Subcutaneous preadipocyte (primary cell): ENCODE measurements around the gene C2orf88.

- CAGE, long polyA plus RNA: no peak
These were observed 96.1 kb downstream of the PDE1A start for GRCh38 chr2:182330469-182331337.

GRCh38 chr2:183002878-183003573 is 35.2 kb downstream of the NCKAP1 start:
- CAGE, long polyA plus RNA: no peak

GRCh38 chr2:183078114-183078568 is 406 bp upstream of the DUSP19 start:
- CAGE, long polyA plus RNA: no peak

- CAGE, long polyA plus RNA: no peak
These were observed 846 bp downstream of the DUSP19 start for GRCh38 chr2:183079459-183079726.

DNA sequence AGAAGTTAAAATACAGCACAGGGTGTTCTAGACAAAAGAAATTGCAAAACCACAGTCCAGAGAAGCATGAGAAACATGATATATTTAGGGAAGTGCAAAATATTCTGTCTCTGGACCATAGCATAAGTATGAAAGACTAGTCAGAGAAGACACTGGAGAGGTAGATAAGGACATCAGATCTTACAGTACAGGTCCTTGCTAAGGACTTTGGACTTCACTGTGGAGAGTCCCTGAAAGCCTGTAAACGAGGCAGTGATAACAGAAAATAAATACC is 43.7 kb downstream of the FSIP2 start:
- CAGE, long polyA plus RNA: no peak

DNA sequence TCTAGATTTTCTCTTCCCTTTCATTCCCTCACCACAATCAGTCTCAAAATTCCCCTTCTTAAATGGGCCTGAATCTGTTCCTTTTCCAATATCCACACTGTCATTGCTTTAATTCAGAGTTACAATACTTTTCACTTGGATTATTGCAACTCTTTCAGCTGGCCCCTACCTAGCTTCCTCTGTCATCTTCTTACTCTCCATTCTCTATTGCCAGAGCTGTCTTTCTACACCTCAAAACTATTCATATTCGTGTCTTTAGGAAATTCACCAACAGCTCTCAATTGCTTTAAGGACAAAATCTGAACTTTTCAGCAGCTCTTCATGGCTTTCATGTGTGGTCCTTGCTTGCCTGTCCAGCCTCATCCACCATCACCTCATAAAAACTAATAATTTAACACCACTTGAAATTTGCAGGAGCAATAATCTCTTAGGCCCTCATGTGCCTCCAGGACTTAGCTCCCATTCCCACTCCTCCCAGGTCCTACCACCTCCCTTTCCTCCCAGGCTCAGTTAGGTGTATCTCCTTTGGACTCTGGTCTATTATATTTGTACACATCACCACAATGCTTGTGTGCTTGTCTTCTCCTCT is 182.2 kb upstream of the ZC3H15 start:
- CAGE, long polyA plus RNA: no peak

DNA sequence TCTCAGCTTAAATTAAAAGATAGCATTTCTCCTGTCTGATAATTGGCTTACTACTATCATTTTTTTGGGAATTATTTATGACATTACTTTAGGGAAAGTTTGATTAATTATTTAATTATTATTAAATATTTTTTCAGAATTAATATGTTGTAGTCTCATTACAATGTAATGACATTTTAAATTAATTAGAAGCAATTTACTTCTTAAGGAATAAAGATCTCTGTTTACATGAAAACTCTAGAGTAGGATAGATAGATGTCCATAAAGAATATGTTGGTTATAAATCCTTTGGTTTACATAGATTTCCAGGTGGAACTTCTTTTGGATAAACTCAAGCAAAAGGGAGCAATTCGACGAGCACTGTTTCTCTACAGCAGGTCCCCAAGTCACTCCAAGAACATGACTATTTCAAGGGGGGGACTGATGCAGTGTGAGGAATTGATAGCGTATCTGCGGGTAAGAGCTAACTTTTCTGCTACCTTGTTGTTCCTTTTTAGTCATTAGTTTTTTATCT is 37.9 kb upstream of the FAM171B start:
- CAGE, long polyA plus RNA: no peak

DNA sequence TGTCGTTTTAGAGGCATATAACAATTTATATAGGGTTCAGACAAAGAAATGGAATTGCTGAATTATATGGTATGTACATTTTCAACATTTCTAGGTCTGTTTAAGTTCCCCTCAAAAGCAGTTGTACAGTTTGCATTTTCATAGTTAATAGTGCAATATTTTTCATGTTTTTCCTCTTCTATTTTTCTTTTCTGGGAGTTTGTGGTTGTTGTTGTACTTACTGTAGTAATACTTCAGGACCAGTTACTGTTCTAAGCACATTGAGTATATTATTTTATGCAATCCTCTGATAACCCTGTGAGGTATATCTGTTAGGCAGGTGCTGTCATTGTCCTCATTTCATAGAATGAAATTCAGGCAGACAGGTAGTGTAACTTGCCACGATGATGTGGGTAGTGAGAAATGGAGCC is 22.8 kb downstream of the FAM171B start:
- CAGE, long polyA plus RNA: no peak

DNA sequence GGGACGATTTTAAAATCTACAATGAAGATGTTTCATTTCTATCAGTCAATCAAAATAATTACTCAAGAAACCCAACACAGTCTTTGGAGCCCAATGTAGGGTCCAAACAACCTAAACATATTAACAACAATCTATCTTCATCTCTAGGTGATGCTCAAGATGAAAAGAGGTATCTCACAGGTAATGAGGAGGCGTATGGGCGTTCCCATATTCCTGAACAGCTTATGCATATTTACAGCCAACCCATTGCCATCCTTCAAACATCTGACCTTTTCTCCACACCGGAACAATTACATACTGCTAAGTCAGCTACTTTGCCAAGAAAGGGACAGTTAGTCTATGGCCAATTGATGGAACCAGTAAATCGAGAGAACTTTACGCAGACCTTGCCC is 67.8 kb downstream of the FAM171B start:
- CAGE, long polyA plus RNA: no peak

DNA sequence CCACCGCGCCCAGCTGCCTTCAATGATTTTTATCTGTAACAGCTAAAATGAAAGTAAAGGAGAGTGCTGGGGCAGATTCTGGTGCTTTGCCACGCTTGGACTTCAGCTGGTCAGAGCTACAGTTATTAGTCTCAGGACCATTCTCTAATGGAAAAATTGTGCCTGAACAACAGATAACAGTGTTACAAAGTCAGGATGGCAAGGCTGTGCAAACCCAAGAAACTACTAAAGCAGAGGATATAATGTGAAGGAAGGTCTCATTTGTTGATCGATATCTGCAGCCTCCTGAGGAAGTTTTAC is 102.7 kb upstream of the ZSWIM2 start:
- CAGE, long polyA plus RNA: no peak

DNA sequence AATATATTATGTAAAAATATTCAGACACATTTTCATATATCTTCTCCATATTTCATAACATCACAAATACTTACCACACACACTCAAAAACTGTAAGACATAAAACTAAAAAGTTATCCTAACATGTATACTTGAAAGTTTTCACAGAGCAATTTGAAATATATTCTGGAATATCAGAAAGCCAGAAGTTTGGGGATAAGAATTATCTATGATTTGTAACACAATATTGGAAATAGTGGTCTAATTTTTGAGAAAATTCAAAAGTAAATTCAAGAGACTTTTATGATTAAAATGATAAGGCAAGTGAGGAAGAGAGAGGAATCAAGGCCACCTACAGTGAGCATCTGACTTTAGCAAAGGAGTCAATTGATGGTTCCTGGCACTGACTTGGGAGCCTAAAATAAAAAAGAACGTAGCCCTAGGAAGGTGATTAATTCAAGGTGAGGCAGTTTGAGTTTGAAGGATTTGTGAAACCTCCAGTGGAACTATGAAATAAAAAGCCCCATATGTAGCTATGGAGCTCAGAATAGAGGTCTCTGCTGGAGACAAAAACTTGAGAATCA is 13.1 kb downstream of the TFPI start:
- CAGE, long polyA plus RNA: no peak

GRCh38 chr2:187547229-187548230 is 6.7 kb downstream of the TFPI start:
- CAGE, long polyA plus RNA: no peak

GRCh38 chr2:187550858-187551538 is 3.2 kb downstream of the TFPI start:
- CAGE, long polyA plus RNA: no peak

DNA sequence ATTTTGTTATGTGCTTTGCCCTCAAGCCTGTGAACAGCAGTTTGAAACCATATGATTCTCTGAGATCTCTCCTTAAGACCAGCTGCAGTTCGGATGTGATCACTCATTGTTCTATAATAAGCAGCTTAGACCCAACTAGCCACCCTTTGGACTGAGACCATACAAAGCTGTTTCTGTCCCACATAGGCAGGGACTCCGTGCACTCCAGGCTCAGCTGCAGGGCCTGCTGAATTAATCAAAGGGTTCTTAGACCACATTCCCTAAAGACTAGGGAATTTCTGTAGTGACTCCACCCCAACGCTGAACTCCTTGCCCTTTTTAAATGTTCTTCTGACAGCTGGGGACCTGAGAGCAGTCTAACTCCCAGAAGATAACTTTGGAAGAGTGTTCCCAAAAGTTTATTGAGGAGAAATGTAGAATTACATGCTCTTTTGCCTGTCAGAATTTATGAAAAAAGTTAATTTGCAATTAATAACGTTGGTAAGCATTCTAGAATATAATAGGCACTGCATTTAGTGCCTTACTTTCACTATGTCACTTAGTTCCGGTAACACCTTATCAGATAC is 42.2 kb downstream of the GULP1 start:
- CAGE, long polyA plus RNA: no peak

GRCh38 chr2:188598565-188598997 is 306.9 kb downstream of the GULP1 start:
- CAGE, long polyA plus RNA: no peak

DNA sequence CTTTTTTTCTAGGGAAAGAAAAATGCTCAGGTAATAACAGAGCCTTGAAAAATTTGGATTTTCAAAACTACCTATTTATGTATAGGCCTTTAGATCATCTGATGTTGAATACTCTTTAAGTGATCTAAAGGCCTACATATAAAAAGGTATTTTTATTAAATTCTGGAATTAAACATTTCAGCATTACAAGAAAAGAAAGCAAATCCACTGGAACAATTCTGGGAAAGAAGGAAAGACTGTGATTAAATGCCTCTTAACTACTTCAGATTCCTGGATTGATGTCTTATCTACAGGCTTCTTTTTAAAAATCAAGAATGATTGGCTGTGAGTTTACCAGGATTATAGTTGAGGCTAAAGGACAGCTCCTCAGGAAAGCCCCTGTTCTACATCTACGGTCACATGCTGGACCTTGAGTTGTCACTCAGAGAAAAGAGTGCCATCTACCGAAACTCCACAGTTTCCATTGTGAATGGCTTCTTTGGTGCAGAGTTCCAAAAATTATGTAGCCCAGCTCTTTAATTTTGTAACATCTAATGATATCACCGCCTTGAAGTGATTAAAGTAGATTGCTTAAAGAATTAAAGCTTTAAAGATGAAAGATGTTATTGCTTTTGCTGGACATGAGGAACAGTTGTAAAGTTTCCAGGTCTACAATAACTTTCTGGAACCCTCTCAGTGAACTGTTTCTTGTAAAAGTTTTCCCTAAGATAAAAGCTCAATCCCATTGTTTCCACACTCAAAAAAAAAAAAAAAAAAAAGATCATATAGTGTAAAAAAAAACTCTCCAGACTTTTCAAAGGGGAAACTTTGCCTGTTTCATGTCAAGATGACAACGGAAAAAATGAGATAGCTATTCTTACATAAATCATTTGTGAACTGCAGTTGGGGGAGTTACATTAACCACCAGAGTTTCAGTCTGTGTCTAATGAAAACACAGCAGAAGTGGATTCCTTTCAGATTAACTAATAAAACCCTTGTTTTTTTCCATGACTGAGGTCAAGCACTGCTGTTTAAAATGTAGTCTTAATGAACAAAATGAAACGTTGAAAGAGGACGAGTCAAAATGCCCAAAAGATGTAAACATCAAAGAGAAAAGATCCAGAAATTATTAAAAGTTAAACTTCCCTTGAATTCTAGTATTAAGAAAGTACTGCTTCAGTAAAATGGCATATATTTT is 4.2 kb downstream of the COL3A1 start:
- CAGE, long polyA plus RNA: no peak

- CAGE, long polyA plus RNA: no peak
These were observed 94.0 kb downstream of the COL5A2 start for GRCh38 chr2:189085522-189086044.

- CAGE, long polyA plus RNA: no peak
These were observed 30.5 kb upstream of the COL5A2 start for GRCh38 chr2:189210004-189210567.

- CAGE, long polyA plus RNA: no peak
These were observed 42.9 kb upstream of the COL5A2 start for GRCh38 chr2:189222319-189222919.

DNA sequence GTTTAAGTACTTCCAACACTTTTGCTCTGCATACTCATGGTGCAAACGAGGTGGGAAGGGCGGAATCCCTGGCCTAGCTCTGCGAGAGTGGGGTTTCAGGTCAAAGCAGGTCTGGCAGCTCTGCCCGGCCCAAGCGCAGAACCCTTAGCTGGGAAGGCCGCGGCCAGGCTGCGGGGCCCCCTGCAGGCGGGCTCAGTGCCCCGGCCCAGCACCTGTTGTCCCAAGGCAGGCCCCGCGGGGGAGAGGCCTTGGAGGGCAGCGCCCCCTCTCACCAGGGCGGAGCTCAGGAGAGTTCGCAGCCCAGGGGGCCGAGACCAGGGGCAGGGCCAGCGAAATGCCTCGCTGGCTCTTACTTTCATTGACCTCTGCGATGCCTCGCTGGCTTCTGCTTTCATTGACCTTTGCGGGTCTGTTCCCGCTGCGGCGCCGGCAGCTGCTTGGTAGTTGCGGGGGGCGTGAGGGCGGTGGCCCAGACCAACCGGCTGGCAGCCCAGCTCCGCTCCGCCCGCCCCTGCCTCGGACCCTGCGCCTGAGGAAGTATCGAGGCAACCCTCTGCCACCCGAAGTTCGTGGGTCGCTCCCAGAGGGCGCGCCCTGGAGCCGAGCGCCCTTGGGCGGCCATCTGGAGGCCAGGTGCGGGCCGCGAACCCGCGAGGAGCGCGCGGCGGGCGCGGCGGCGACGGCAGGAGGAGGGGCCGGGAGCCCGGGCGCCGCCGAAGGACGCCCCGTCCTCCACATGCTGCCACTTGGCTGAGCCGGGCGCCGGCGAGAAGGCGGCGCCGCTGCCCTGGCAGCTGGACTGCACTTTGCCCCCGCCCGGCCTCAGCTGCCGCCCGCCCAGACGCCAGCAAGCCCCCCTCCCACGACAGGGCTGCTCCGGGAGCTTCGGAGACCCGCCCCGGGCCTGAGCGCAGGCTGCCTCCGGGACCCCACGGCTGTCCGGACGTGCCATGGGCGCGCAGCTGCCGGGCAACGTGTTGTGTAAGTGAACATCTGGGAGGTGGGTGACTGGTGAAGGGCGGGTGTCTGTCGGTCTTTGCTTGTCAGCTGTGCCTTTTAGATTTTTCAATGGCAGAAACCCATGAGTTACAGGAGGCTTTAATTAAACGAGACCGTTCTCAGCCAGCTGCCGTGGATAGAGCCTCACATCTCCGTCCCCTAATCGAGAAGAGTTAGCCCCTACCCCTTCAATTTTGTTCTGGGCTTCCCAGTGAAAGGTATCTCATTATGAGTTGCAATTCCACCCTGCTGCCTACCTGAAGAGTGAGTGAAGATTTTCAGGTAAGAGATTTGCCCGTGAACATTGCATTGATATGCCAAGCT is at the start of gene C2orf88:
TSS of gene C2orf88 (plus strand) at position 735 of the 1,323 bp plus-strand sequence.
- CAGE, long polyA plus RNA: no peak